ENCODE data around the gene PSIP1.

DNA sequence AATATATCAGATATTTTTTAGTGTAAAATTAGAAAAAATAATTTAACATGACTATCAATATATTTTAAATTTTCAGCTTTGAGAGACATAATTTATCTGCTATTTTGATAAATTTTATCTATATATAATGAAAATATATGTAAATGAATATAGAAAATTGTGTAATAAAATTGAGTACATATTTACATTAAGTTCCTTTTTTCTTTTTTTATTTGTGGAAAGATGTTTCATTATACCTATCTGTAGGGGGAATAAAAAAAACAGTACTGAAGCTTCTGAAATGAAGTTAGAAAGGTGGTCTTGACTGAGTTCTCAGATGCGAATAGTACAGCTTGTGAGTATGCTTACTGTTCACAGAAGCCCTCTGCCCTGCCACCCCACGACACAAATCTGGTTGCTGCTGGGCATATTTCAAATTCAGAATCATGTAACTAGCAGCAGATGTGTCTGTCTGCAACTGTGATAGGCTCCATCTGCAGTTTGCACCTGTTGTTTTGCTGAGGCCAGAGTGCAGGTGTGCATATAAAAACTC is 1000.8 kb downstream of the PTPRD start:
- PRO-cap, 5 experiments: no peak in any of the 5 experiments
- RAMPAGE, long total RNA, 2 experiments: no peak in any of the 2 experiments
- RRBS: no CpG with 5 or more reads among the region's 2 CpGs

DNA sequence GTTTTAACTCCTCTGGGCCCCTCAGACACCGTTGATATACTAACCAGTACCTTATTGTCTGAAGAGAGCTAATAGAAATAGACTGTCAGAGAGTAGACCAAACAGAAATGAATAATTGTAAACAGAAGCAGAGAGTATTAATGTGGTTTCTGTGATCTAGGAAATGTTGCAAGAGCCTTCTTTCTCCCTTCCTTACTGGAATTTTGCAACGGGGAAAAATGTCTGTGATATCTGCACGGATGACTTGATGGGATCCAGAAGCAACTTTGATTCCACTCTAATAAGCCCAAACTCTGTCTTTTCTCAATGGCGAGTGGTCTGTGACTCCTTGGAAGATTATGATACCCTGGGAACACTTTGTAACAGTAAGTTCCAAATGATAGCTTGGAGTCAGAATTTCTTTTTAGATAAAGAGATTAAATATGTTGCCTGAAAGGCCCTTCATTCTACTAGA is 5.1 kb downstream of the TYRP1 start:
- PRO-cap, 5 experiments: peak in 1 of 5 experiments; most common minus-strand start position 113 of the sequence (in 1)
- RAMPAGE, long total RNA, 2 experiments: no peak in any of the 2 experiments
- RRBS: no CpG with 5 or more reads among the region's 4 CpGs

DNA sequence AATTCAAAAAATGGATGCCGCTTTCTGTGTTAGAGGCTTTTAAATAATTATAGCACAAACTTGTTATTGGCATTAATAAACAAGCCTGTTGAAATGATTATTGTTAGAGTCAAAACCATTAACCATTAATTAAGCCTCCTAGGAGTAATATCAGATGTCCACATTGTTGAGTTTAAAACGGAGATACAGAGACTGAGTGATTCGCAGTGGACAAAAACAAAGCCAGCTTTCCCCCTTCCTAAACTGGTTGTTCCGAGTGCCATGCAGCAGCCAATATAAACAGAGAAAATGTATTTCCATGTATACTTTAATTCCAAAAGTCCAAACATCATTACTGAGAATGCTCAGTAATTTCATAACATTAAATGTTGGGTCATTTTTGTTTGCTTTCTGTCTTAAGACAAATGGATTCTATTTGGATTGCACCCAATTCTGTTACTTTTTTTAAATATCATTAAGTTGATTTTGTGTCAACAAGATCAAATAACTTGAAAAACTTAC is 19.1 kb downstream of the LURAP1L start:
- PRO-cap, 5 experiments: no peak in any of the 5 experiments
- RAMPAGE, long total RNA, 2 experiments: no peak in any of the 2 experiments
- RRBS: no CpG with 5 or more reads among the region's 4 CpGs

GRCh38 chr9:13111915-13112172 is 167.6 kb downstream of the MPDZ start:
- PRO-cap, 5 experiments: peak in 2 of 5 experiments; most common plus-strand start chr9:13111994 (in 2)
- RAMPAGE, long total RNA, 2 experiments: no peak in any of the 2 experiments
- RRBS: no CpG with 5 or more reads among the region's 2 CpGs

GRCh38 chr9:13121555-13122284 is 157.8 kb downstream of the MPDZ start:
- PRO-cap, 5 experiments: no peak in any of the 5 experiments
- RAMPAGE, long total RNA, 2 experiments: no peak in any of the 2 experiments
- RRBS: no CpG with 5 or more reads among the region's 3 CpGs

GRCh38 chr9:13209704-13209984 is 69.8 kb downstream of the MPDZ start:
- PRO-cap, 5 experiments: peak in 2 of 5 experiments; most common plus-strand start chr9:13209879 (in 1)
- RAMPAGE, long total RNA, 2 experiments: no peak in any of the 2 experiments
- RRBS: no CpG with 5 or more reads among the region's 1 CpG

- PRO-cap, 5 experiments: no peak in any of the 5 experiments
- RAMPAGE, long total RNA, 2 experiments: no peak in any of the 2 experiments
- RRBS: no CpG with 5 or more reads among the region's 4 CpGs
Measured at GRCh38 chr9:13432945-13433392, 153.5 kb upstream of the MPDZ start.

GRCh38 chr9:13443231-13443671 is 163.8 kb upstream of the MPDZ start:
- PRO-cap, 5 experiments: no peak in any of the 5 experiments
- RAMPAGE, long total RNA, 2 experiments: no peak in any of the 2 experiments
- RRBS: no CpG with 5 or more reads among the region's 9 CpGs

DNA sequence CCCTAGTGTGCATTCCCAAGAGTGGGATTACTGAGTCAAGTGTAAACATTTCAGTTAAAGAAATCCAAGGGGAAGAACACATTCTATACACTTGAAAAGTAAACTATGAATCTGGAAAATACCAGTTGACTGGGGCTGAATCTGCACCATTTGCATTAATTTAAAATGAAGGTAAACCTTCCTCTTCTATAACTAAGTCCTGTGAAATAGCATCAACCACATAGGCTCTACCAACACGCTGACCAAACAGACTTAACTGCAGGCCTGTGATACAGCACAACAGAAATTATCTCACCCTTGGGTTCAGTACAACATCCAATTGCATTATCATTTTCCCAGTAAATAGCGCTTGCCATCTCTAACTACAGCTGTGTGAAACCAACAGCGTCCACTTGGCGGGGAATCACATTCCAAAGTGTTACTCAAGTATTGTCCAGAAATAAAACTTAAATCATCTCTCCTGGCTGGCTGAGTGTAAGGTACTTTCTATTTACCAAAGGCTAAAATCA is 205.4 kb upstream of the MPDZ start:
- PRO-cap, 5 experiments: no peak in any of the 5 experiments
- RAMPAGE, long total RNA, 2 experiments: no peak in any of the 2 experiments
- RRBS: no CpG with 5 or more reads among the region's 4 CpGs

- PRO-cap, 5 experiments: no peak in any of the 5 experiments
- RAMPAGE, long total RNA, 2 experiments: no peak in any of the 2 experiments
- RRBS: no CpG with 5 or more reads among the region's 4 CpGs
Measured at GRCh38 chr9:14097159-14097620, 216.8 kb downstream of the NFIB start.

DNA sequence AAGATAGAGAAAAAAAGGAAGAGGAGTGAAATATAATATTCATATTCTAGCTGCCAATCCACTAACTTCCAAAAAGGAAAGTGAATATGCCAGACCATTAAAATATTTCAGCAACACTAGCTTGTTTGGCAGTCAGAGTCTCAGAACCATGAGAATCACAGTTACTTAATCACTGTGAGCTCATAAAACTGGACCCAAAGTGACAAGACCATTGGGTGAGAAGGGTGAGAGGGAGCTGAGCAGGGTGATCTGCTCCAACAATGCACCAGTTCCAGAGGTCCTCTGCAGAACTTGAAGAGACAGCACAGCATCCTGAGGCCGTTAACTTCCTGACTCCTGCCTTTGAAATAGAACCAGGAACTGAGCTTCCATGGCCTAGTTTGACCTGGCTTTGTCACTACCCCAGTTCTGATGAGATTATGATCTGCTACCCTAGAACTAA is 57.4 kb downstream of the NFIB start:
- PRO-cap, 5 experiments: peak in 1 of 5 experiments; most common plus-strand start position 211 of the sequence (in 1)
- RAMPAGE, long total RNA, 2 experiments: no peak in any of the 2 experiments
- RRBS: no CpG with 5 or more reads among the region's 1 CpG

DNA sequence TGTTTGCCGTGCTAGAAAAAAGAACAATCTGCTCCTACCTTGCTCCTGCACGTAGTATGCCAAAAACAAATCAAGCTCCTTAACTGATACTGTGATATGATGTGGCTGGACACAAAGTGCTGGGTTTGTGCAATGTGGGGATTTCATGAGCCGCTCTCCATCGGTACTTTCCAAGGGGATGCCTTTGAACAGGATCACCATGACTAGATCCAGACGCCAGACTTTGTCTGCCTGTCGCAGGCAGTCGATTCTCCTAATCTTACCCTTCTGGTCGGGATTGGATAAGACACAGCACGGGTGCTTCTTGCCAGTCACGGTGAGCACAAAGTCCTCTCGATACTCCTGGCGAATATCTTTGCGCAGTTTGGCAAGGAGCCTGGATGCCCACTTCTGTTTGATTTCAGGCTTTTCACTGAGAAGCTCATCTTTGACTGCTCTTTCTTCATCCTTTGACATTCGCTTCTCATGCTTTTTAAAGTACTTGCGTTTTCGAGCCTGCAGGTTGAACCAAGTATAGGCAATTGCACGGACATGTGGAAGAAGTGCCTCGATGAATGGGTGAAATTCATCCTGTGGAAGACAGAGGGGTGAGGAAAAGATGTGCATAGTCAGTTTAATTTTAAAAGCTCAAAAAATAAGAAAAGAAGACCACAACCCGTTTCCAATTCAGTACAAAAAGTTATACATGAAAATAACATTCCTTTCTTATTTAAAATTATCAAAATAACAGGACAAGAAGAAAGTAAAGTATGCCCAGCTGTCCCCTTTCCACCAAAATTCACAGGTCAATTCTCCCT is 6.8 kb downstream of the NFIB start:
- PRO-cap, 5 experiments: no peak in any of the 5 experiments
- RAMPAGE, long total RNA, 2 experiments: no peak in any of the 2 experiments
- RRBS: no CpG with 5 or more reads among the region's 19 CpGs

- PRO-cap, 5 experiments: no peak in any of the 5 experiments
- RAMPAGE, long total RNA, 2 experiments: no peak in any of the 2 experiments
- RRBS: no CpG with 5 or more reads among the region's 4 CpGs
Measured at GRCh38 chr9:14372490-14373189, 58.7 kb upstream of the NFIB start.

DNA sequence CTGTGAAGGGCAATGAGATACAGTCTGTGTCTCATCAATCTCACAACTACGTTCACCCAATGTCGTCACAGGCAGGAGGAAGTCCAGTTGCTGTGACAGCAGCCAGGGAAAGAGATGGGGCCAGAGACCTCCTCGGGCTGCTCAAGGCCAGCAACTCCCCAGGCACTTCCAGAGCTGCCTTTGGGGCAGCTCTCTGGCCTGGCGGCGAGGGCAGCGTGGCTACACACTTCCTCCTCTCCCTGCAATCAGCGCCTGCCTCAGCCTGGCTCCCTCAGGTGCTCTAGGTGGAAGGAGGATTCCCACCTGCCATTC is 159.3 kb downstream of the ZDHHC21 start:
- PRO-cap, 5 experiments: no peak in any of the 5 experiments
- RAMPAGE, long total RNA, 2 experiments: no peak in any of the 2 experiments
- RRBS: no CpG with 5 or more reads among the region's 7 CpGs

DNA sequence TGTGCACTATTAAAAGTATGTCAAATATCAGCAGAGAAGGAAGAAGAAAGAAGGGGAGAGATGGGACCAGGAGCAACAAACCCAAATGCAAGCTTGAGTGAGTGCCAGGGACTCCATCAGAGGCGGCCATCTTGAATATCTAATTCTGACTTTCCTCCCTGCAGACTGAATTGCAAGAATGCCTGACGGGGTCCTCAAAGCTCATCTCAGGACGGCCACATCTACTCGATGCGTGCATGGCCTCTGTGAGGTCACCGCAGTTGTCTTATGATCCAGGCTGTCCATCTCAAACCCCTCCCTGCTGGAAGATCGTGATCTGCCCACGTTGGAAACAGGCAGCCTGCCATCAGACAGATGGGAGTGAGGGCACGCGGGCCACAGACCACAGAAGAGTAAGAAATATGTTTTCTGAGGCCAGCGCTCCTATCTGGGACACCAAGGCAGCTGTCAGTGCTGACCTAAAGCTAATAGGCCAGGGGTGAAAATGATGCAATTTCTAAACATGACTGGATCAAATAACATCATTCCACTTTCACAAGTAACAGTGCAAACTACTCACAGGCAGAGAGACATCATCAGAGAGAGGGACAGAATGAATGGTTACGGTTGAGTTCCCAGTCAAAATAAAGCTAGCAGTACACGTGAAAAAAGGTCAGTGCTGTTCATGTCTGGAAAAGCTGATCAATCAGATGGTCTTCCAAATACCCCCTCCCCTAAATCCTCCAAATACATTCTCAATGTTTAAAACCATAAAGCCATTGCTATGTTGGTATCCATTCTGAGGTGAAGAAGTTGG is 57.0 kb upstream of the CER1 start:
- PRO-cap, 5 experiments: no peak in any of the 5 experiments
- RAMPAGE, long total RNA, 2 experiments: no peak in any of the 2 experiments
- RRBS: no CpG with 5 or more reads among the region's 13 CpGs

GRCh38 chr9:15290610-15291341 is 16.2 kb downstream of the TTC39B start:
- PRO-cap, 5 experiments: no peak in any of the 5 experiments
- RAMPAGE, long total RNA, 2 experiments: no peak in any of the 2 experiments
- RRBS: no CpG with 5 or more reads among the region's 9 CpGs

DNA sequence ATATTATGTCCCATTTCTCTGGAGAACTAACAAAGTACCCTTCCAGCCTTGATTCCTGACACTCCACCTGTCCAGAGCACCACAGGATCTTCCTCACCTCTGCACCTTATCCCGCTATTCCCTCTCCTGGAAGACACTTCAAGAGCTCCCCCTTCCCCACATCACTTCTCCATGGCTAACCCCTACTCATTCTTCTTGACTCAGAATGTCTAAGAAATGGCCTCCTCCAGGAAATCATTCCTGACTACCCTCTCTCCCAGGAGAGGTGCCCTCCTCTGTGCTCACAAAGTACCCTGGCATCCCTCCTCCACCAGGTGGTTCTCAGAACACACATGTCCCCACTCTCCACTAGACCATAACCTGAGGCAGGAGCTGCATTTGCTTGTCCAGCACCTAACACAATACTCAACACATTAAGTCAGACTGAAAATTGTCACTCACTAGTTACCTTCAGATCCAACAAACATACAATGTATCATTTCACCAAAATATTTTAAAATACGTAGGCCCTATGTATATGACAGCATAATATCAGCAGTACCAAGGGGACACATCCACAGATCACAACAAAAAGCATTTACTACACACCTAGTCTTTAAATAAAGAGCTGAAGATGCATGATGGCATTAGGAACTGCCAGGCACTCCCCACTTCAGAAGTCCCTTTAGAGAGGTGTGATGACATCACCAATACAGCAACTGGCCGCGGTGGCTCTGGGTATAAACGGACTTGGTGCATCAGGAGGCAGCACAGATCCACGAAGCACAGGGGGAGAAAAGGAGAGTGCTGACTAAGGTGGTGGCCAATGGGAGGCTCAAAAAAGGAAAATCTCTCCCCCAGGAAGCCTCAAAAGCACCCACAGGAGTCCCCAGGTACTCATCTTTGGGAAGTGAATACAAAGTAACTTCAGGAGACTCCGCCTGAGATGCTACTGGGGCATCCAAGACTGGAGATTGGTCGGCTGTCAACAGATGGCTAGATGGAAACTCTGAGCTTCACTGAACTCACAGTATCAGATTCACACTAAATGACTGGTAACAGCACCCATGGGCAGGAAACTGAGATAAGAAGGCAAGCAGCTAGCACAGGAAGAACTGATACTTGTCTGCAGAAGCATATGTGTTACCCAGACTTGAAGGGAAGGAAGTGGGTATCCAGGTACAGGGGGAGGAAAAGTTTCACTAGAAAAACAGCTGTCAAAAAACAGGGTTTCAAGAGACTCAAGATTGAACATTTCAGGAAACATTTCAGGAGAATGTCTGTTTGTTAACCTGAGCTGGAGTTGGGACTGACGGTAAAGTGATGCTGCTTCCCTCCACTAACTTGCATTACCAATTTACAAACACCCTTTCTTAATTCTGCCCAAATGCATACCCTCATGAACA is 7.8 kb downstream of the TTC39B start:
- PRO-cap, 5 experiments: no peak in any of the 5 experiments
- RAMPAGE, long total RNA, 2 experiments: no peak in any of the 2 experiments
- RRBS: no CpG with 5 or more reads among the region's 9 CpGs

GRCh38 chr9:15467995-15469105 is 42.4 kb downstream of the PSIP1 start:
- PRO-cap, 5 experiments: no peak in any of the 5 experiments
- RAMPAGE, long total RNA, 2 experiments: no peak in any of the 2 experiments
- RRBS: no CpG with 5 or more reads among the region's 11 CpGs

DNA sequence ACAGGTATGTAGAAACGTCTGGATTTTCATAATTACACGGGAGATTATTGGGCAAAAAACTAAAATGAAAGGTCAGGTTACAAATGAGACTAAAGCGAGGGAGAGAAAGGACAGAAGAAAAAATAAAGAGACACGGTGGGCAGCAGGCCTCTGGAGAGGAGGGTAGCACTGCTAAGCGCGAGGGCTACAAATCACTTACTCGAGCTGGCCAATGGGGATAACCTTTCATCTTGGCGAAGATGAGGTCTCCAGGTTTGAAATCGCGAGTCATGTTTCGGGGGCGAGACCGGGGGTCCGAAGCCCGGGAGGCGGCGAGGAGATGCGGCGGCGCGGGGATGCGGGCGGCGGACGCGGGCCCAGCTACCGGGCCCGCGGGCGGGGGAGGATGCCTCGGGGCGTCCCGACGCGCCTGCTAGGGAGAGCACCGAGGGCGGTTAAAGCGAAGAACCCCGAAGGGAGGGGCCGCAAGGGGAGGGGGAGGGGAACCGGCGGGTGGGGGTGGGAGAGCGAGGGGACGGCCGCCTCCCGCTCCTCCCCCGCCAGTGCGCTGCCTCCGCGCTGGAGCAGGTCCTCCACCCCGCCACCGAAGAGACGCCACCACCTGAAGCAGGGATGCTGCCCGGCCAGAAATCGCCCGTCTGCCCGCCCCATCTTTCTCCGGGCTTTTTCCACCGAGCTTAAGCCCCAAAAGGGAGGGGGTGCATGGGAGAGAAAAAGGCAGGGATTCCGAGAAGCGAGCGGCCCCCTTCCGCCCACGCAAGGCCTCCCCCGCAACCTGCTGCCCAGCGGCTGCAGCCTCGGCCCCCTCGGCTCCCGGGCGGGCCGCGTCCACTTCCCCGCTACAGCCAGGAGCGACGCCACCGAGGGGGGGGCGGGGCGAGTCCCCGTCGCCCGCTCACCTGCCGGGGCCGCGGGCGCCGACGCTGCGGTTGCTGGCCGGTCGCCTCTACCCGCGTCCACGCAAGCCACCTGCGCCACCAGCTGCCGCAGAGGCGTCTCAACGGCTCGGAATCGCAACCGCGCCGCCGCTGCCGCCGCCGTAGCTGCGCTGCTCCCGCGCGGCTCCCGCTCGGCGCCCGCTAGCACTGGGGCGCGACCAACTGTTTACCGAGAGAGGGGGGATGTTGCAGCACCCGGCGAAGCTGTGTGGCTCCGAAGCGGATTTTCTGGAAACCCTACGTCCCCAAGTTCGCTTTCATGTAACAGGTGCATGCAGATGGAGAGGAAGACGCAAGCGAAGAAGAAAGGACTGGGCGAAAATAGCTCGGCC is at the start of gene PSIP1:
TSS of gene PSIP1 (minus strand) at position 1,053 of the 1,270 bp plus-strand sequence.
- PRO-cap, 5 experiments: peak in 5 of 5 experiments; most common plus-strand start position 589 of the sequence (in 2); most common minus-strand start position 1,045 of the sequence (in 5)
- RAMPAGE, long total RNA, 2 experiments: no peak in any of the 2 experiments
- RRBS: 2% methylated on average over 18 of the region's 127 CpGs

DNA sequence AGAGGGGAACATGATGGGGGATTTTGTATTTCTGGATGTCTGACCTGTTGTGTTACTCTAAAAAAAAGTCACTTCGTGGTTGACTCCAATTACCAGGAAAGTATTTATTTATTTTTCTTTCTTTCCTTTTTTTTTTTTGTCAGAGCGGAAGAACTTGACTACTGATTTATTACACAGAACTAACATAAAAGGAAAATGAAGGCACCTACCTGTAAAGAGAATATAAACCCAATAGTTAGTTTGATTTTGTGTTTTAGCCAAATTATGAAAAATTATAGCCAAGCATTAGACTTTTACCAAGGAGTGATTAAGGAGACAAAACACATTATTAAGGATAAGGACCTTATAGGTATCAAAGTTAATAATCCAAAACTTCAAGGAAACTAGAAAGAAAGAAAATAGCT is 20.3 kb upstream of the PSIP1 start:
- PRO-cap, 5 experiments: no peak in any of the 5 experiments
- RAMPAGE, long total RNA, 2 experiments: no peak in any of the 2 experiments
- RRBS: no CpG with 5 or more reads among the region's 2 CpGs

Data from liver (tissue), 9 donors.